Diencephalon (tissue), 2 donors: ENCODE measurements around the genes CENPX and RFNG.

- RAMPAGE, long total RNA: no peak
Measured at GRCh38 chr17:81665166-81665738, 1.2 kb downstream of the OXLD1 start.

- RAMPAGE, long total RNA: no peak
Measured at GRCh38 chr17:81670262-81670475, 3.6 kb downstream of the CCDC137 start.

DNA sequence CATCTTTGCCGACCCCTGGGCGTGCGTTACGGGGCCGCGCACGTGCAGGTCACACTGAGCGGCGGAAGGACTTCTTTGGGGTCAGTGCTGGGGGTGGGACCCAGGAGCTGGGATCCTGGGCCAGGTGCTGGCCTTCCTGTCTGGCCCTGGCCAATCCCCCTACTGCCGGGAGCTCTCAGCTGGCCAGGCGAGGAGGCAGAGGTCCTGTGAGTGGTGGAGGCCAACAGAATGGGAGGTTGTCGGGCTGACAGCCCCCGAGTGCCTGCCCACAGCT, 2.0 kb downstream of the SLC25A10 start:
- RAMPAGE, long total RNA: no peak

GRCh38 chr17:81804570-81805571, 921 bp downstream of the GCGR start:
- RAMPAGE, long total RNA: no peak

GRCh38 chr17:81815628-81816084, 11.7 kb downstream of the GCGR start:
- RAMPAGE, long total RNA: no peak

DNA sequence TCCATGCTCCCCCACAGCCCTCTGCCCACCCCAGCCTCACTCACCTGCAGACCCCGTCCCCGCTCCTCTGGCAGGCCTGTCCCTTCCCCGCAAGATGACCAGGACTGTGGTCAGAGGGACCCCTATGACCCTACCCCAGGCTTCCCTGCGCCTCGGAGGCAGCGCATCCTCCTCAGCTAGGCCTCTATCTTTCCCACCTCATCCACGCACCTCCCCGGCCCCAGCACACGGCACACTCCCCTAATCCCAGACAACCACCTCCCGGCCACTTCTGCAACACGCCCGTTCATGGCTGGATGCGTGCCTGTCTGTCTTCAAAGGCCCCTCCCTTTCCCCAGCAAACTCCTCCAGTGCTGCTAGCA, 9.5 kb downstream of the MCRIP1 start:
- RAMPAGE, long total RNA: no peak

DNA sequence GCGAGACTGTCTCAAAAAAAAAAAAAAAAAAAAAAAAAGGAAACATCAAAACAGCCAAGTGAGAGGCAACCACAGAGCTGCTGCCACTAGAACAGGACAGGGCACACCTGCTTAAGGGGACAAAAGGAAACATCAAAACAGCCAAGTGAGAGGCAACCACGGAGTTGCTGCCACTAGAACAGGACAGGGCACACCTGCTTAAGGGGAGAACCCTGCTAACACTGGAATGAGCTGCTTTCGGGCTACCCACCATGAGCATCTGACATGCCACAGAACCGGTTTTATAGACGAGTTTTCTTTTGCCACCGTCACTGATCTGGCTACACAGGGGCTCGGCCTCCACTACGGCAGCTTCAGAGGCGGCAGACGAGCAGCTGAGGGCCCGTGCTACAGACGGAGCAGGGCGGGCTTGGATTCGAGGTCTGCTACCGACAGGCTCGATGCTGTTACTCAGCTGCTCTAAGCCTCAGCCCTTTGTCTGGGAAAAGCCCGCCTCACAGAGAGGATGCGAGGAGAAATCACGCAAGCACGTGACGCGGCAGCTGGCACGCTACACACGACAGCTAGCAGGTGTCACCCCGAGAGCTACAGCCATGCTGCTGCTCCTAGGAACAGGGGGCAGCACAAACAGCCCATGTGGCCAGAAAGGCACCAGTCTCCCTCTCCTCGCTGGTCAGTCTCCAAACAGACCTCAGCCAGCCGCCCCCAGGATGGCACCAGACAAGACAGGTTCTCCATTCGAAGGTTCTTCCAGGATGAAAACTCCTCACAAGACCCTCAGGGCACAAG, 1.9 kb downstream of the P4HB start:
- RAMPAGE, long total RNA: no peak

DNA sequence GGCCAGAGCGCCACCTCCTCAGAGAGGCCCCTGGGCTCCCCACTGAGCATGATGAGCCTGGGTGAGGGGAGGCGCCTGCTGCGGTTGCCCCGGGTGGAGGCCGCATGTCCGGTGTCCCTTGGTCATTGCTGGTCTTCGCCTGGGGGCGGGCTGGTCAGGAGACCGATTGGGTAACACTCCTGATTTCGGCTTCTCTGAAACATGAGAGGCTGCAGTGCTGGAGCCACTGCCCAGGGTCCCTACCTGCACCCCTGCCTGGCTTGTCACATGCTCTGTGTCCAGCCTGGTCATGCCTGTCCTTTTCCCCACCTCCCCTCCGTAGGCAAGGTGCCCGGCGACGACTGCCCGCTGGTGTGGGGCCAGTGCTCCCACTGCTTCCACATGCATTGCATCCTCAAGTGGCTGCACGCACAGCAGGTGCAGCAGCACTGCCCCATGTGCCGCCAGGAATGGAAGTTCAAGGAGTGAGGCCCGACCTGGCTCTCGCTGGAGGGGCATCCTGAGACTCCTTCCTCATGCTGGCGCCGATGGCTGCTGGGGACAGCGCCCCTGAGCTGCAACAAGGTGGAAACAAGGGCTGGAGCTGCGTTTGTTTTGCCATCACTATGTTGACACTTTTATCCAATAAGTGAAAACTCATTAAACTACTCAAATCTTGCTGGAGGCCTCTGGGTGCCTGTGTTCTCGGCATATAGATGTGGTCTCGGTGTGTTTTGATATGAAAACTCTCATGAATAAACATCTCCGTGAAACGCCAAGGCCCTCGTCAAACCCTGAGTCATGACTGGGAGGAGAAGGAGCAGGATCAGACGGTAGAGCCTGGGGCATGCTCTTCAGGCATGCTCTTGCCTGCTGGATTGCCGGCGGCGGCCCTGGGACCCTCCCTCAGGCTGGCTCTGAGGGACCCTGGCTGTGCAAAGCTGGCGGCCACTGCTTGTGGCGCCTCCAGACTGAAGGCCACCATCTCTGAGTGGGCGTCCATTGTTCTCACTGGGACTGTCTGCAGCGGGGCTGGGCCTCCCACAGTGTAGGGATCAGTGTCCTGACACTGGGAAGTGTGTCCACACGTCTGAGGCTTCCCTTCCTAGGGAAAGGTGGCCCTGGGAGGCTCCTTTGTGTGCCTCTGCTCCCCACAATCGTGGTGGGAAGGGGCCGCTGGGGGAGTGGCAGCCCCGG, 2.1 kb upstream of the NPB start:
- RAMPAGE, long total RNA: no peak

DNA sequence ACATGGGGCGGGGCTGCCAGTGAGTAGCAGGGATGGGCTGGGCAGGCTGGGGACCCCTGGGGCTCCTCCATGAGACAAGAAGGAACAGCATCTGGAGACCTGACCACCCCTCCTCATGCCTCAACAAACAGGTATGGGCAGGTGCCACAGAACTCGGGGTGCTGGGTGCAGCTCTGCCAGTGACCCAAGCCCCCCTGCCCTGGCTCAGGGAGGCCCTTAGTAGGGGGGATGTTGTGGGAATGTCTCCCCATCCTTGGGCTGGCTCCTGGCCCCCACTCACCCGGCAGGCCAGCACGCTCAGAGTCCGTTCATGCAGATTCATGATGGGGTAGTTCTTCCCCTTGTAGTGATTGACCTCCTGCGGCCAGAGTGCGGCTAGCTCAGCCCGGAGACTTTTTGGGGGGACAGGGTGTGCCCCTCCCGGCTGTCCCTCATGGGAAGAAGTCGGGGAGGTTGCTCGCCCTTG, 3.8 kb downstream of the NPB start:
- RAMPAGE, long total RNA: no peak

GRCh38 chr17:81926191-81926689, 1.3 kb downstream of the MAFG start:
- RAMPAGE, long total RNA: no peak

- RAMPAGE, long total RNA: no peak
Measured at GRCh38 chr17:81926690-81927480, 650 bp downstream of the MAFG start.

DNA sequence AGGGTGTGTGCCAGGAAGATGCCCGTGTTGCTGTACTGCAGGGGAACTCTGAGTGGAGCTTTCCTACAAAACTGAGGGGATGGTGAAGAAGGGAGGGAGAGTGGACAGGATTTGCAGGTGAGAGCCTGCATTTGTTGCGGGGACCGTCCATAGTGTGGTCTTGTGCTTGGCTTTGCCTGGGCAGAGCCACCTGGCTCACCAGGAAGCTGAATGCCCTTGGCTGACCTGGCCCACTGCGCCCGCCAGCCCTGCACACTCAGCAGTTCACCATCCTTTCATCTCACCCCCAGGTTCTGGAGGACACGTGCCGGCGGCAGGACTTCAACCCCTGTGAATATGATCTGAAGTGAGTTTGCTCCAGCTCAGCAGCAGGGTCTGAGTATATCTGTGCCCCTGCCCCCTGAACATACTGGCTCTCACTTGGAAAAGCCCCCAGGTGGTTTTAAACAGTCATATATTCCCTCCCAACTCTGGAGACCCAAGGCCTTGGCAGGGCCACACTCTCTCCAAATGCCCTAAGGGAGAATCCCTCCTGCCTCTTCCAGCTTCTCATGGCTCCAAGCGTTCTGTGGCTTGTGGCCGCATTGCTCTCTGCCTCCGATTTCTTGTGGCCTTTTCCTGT, 1.6 kb downstream of the ASPSCR1 start:
- RAMPAGE, long total RNA: no peak

GRCh38 chr17:82003492-82004293, 19.0 kb downstream of the CENPX start:
- RAMPAGE, long total RNA: no peak

DNA sequence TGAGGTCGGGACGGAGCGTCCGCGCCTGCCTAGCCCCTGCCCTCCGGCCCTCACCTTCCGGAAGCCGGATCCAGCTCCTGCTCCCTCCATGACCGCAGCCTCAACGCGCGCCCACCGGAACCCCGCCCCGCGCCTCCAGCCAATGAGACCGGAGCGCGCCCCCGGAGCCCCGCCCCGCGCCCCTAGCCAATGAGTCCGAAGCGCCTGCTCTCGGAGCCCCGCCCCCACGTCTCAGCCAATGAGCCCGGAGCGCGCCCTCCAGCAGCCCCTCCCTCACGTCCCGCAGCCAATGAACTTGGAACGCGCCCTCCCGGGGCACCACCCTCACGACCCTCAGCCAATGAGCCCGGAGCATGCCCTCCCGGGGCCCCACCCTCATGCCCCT, at the start of gene CENPX:
TSS of gene CENPX (minus strand) at position 107 of the 385 bp plus-strand sequence.
- RAMPAGE, long total RNA: start-site peak on the minus strand centred at position 117 of the sequence, 42 bp wide, 1,146 and 800 reads in 2 replicates

GRCh38 chr17:82049713-82050358, 1.8 kb downstream of the RFNG start:
- RAMPAGE, long total RNA: no peak

- RAMPAGE, long total RNA: start-site peak on the plus strand at chr17:82051889-82051934, 506 and 115 reads in 2 replicates
Measured at GRCh38 chr17:82051235-82051987, at the start of gene RFNG. Gene RFNG, minus strand, starts transcription at chr17:82051811.

DNA sequence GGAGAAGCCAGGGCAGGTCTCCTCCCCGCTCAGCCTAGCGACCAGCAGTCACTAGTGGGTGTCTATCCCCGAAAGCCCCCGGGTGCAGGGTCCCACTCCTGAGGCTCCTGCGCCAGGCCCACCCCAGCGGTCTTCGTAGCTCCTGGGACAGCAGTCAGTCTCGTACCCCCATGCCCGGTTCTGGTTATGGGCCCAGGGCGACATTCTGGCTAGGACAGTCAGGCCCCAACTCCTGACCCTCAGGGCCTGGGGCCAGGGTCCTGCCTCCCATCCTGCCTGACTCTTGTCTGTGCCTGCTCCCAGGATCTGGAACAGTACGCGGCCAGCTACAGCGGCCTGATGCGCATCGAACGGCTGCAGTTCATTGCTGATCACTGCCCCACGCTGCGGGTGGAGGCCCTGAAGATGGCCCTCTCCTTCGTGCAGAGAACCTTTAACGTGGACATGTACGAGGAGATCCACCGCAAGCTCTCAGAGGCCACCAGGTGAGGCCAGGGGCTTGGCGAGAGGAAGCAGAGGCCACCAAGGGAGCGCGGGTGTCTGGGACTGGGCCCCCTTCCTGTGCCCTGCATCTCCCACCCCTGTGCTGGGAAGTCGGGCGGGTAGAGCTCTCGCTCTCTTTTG, 2.0 kb downstream of the GPS1 start:
- RAMPAGE, long total RNA: no peak

GRCh38 chr17:82078872-82079776, 13.5 kb upstream of the DUS1L start:
- RAMPAGE, long total RNA: no peak

- RAMPAGE, long total RNA: no peak
Measured at GRCh38 chr17:82080695-82081454, 15.3 kb upstream of the DUS1L start.

- RAMPAGE, long total RNA: no peak
Measured at GRCh38 chr17:82084985-82085544, 13.0 kb downstream of the FASN start.